Liver (tissue), 9 donors: ENCODE results near the gene FPGS.

DNA sequence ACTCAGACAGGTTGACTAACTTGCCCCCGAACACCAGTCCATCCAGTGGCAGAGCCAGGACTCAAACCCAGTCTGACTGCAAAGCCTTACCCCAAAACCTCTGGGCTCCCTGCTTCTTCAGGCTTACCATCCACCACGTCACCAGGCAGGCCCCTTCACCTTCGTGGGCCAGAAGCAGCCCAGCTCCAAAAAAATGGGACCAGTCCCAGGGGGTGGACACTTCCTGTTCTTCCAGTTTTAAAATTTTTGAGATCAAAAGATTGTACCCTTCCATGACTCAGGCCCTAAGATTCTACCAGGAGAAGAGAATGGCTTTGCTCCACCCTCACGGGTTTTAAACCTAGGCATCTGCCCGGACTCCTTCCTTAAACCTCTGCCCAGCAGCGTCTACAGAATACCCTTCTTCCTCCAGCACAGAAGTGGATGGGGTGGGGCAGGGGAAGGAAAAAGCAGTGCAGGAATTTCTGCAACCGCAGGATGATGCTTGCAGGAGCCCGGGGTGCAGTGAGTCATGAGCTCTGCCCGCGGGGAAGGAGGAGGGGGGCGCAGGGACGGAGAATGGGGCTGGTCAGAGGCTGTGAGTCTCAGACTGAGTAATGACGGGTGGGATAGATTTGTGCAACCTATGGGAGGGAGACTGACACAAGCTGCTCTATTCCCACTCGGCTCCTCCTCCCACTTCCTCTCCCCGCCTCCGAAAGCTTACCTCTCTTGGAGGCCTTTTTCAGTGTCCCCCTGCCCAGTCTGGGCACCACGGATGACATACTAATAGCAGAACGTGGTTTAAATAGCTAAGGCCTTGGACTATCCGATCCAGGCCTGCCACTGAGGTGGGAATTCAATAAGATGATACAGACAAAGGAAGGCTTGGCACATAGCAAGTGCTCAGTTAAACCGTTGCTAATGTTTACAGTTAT, 7.1 kb downstream of the NIBAN2 start:
- PRO-cap, 5 experiments = no peak in any of the 5 experiments
- RAMPAGE, long total RNA, 2 experiments = no peak in any of the 2 experiments
- RRBS = no CpG with 5 or more reads among the region's 20 CpGs

DNA sequence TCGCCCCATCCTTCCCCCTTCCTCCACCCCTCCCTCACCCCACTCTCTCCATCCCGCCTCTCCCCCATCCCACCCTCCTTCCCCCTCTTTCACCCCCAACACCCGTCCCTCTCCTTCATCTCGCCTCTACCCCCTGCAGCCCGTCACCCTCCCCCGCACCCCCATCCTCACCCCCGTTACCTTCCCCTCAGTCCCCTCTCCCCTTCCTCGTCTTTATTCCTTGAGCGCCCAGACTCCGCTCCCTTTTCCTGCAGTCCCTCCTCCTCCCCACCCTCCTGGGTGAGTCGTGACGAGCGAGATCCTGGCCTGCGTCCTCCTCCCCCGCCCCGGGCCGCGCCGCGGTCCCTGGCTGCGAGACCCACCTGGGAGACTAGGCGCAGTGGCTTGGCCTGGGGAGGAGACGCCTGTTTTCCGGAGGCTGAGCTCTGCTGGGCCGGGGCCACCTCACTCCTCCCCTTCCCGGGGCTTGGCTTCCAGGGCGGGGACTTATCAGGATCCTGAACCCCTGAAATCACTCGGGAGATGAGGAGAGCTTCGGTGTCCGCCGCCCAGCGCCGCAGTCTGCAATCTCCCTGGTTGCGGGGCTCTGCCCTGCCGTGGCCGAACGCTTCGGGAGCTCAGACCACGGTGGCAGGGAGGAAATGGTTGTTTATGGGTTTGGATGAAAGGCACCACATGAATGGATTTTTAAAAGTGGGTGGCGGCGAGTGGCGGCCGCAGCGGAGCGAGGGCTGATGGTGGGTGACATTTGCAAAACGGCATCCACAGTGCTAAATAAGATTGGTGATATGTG, 908 bp downstream of the STXBP1 start:
- PRO-cap, 5 experiments = peak in 5 of 5 experiments; most common plus-strand start position 514 of the sequence (in 4); most common minus-strand start position 347 of the sequence (in 3)
- RAMPAGE, long total RNA, 2 experiments = no peak in any of the 2 experiments
- RRBS = 2% methylated on average over 8 of the region's 46 CpGs

GRCh38 chr9:127633908-127634402, 21.9 kb downstream of the STXBP1 start:
- PRO-cap, 5 experiments = no peak in any of the 5 experiments
- RAMPAGE, long total RNA, 2 experiments = no peak in any of the 2 experiments
- RRBS = no CpG with 5 or more reads among the region's 8 CpGs

- PRO-cap, 5 experiments = no peak in any of the 5 experiments
- RAMPAGE, long total RNA, 2 experiments = no peak in any of the 2 experiments
- RRBS = no CpG with 5 or more reads among the region's 13 CpGs
Observed at GRCh38 chr9:127716543-127717123, 754 bp downstream of the TTC16 start.

GRCh38 chr9:127723956-127724491, 8.1 kb downstream of the TTC16 start:
- PRO-cap, 5 experiments = no peak in any of the 5 experiments
- RAMPAGE, long total RNA, 2 experiments = no peak in any of the 2 experiments
- RRBS = no CpG with 5 or more reads among the region's 25 CpGs

GRCh38 chr9:127735896-127736215, 762 bp upstream of the TOR2A start:
- PRO-cap, 5 experiments = no peak in any of the 5 experiments
- RAMPAGE, long total RNA, 2 experiments = no peak in any of the 2 experiments
- RRBS = no CpG with 5 or more reads among the region's 9 CpGs

GRCh38 chr9:127777364-127778006, 981 bp downstream of the SH2D3C start:
- PRO-cap, 5 experiments = no peak in any of the 5 experiments
- RAMPAGE, long total RNA, 2 experiments = no peak in any of the 2 experiments
- RRBS = no CpG with 5 or more reads among the region's 18 CpGs

- PRO-cap, 5 experiments = peak in 1 of 5 experiments; most common plus-strand start chr9:127793531 (in 1); most common minus-strand start chr9:127793638 (in 1)
- RAMPAGE, long total RNA, 2 experiments = no peak in any of the 2 experiments
- RRBS = no CpG with 5 or more reads among the region's 8 CpGs
Observed at GRCh38 chr9:127792866-127793923, 7.4 kb downstream of the CDK9 start.

DNA sequence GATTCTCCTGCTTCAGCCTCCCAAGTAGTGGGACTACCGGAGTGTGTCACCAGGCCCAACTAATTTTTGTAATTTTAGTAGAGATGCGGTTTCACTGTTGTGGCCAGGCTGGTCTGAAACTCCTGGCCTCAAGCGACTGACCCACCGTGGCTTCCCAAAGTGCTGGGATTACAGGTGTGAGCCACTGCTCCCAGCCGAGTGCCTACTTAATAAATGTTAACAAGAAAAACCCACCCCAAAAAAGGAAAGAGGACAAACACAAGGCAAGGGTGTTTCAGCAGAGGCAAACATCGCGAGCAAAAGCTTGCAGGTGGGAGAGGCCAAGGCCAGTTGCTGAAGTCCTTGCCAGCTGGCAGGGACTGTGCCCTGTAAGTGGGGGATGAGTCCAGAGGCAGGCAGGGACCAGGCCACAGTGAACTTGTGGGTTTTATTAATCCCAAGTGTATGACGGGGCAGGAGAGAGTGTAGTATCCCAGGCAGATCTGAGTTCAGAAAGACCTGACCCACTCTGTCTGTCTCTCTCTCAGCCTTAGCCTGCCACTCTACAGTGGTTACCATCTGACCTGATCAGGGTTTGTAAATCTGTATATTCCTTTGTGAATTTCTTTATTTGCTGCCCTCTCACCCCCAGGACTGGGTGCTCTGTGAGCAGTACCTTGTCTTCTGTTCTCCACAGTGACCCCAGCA, 6.3 kb upstream of the FPGS start:
- PRO-cap, 5 experiments = peak in 3 of 5 experiments; most common plus-strand start position 289 of the sequence (in 1); most common minus-strand start position 211 of the sequence (in 2)
- RAMPAGE, long total RNA, 2 experiments = start-site peak on the minus strand in 1 of 2 experiments, centred at position 173 of the sequence, 12 reads per replicate
- RRBS = no CpG with 5 or more reads among the region's 8 CpGs

DNA sequence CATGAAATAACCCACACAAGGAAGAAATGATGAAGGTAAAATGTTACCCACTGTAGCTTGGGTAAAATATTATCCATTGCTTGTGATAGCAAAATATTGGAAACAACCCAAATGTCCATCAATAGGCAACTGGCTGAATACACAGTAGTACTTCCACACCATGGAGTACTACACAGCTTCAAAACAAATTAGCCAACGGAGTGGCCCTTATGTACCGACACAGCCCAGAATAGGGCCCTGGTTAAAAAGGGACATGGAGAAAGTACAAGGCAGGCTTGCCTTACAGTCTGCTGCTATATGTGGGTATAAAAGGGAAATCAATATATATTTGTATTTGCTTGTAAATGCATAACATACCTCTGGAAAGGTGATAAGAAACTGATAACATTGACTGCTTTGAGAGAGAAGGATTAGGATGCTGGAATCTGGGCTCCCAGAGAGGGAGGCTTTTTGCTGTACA, 4.2 kb upstream of the FPGS start:
- PRO-cap, 5 experiments = no peak in any of the 5 experiments
- RAMPAGE, long total RNA, 2 experiments = no peak in any of the 2 experiments
- RRBS = no CpG with 5 or more reads among the region's 2 CpGs

DNA sequence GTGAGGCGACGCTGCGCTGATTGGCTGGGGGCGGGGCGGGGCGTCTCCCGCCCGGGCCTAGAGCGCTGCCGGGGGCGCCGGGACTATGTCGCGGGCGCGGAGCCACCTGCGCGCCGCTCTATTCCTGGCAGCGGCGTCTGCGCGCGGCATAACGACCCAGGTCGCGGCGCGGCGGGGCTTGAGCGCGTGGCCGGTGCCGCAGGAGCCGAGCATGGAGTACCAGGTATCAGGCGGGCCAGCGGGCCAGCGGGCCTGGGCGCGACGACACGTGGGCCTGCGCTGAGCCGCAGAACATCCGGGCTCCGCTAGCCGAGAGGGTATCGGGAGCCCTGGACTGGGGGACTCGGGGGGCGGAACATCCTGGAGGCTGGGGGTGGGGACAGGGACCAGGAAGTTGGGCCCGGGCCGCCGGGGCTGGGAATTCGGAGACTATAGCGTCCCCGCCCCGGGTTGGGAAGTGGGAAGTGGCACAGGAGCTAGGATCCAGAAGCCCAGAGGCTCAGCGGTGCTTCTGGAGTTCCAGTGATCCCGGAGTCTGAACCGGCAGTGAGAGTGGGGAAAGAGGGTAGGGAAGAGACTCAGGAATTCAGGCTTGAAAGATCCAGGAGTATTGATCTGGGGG, at the start of gene FPGS:
TSS of gene FPGS (plus strand) at position 43 of the 622 bp plus-strand sequence.
- PRO-cap, 5 experiments = peak in 5 of 5 experiments; most common plus-strand start position 86 of the sequence (in 5); most common minus-strand start position 297 of the sequence (in 4)
- RAMPAGE, long total RNA, 2 experiments = start-site peak on the plus strand in 1 of 2 experiments, centred at positions 120 to 472 of the sequence, 96 to 709 reads per replicate
- RRBS = under 1% methylated on average over 29 of the region's 60 CpGs

DNA sequence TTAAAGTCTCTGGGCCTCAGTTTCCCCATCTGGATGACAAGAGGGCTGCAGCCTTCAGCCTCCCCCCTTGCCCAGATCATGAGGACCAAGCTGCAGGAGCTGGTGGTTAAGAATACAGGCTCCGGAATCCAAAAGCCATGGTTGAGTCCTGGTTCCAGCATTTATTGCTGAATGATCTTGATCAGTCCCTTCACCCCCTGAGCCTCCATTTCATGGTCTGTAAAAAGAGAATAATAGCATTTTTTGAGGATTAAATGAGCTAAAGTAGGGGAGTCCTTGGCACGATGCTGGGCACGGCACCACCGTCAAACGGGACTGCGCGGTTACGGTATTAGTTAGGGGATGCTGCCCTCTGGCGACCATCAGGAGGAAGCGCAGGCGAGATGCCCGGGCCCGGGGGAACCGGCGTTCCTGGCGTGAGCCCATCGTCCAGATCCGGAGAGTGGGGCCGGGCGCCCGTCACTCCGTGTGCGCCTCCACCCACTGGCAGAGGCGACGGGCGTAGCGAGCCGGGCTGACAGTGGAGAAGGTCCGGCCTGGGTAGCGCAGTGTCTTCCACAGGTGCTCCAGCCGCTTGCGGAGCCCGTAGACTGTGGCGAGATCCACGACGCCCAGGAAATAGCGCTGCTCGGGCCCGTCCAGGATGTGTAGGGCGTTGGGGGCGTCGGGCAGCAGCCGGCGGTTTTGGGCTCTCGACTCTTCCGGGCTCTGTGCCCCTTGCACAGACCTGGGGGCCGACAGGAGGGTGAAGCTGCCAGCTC, 4.7 kb upstream of the ST6GALNAC4 start:
- PRO-cap, 5 experiments = no peak in any of the 5 experiments
- RAMPAGE, long total RNA, 2 experiments = no peak in any of the 2 experiments
- RRBS = 2% methylated on average over 10 of the region's 47 CpGs

GRCh38 chr9:127966342-127967013, 14.3 kb downstream of the EEIG1 start:
- PRO-cap, 5 experiments = no peak in any of the 5 experiments
- RAMPAGE, long total RNA, 2 experiments = no peak in any of the 2 experiments
- RRBS = no CpG with 5 or more reads among the region's 10 CpGs

DNA sequence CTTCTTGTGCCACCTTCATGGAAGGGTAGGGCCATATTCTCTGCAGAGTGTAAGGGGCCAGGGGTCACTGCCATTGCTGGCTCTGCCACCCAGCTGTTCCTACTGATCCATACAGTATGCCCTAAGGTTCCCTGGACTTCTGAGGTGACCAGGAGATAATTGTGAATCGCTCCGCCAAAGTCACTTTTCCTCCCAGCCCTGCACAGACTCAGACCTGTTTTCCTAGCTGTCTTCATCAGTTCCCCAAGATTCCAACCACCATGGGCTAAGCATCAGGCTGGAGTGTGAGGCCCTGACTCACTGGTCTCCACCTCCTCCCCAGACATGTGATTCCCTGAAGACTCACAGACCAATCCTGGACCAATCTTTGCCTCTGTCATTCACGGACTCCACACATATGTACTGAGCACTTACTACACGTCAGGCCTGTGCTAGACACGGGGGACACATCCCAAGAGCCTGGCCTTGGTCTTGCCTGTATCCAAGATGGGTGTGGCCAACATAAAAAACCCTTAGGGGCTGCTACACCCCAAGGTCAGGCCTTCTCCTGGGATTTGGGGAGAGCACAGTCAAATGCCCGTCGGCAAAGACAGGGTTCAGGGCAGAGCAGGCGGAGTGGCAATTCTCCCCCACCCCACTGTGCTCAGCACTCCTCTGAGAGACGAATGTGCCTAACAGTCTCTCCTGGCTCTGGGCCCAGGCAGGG, 12.1 kb downstream of the EEIG1 start:
- PRO-cap, 5 experiments = no peak in any of the 5 experiments
- RAMPAGE, long total RNA, 2 experiments = no peak in any of the 2 experiments
- RRBS = no CpG with 5 or more reads among the region's 9 CpGs

- PRO-cap, 5 experiments = peak in 1 of 5 experiments; most common plus-strand start chr9:127975130 (in 1); most common minus-strand start chr9:127975083 (in 1)
- RAMPAGE, long total RNA, 2 experiments = no peak in any of the 2 experiments
- RRBS = 29% methylated on average over 3 of the region's 8 CpGs
Observed at GRCh38 chr9:127974917-127975238, 5.9 kb downstream of the EEIG1 start.

GRCh38 chr9:127979867-127980897, 607 bp downstream of the EEIG1 start:
- PRO-cap, 5 experiments = peak in 5 of 5 experiments; most common plus-strand start chr9:127980641 (in 1); most common minus-strand start chr9:127980536 (in 5)
- RAMPAGE, long total RNA, 2 experiments = no peak in any of the 2 experiments
- RRBS = 2% methylated on average over 51 of the region's 101 CpGs

GRCh38 chr9:127991649-127992228, 10.9 kb upstream of the EEIG1 start:
- PRO-cap, 5 experiments = no peak in any of the 5 experiments
- RAMPAGE, long total RNA, 2 experiments = no peak in any of the 2 experiments
- RRBS = no CpG with 5 or more reads among the region's 4 CpGs

DNA sequence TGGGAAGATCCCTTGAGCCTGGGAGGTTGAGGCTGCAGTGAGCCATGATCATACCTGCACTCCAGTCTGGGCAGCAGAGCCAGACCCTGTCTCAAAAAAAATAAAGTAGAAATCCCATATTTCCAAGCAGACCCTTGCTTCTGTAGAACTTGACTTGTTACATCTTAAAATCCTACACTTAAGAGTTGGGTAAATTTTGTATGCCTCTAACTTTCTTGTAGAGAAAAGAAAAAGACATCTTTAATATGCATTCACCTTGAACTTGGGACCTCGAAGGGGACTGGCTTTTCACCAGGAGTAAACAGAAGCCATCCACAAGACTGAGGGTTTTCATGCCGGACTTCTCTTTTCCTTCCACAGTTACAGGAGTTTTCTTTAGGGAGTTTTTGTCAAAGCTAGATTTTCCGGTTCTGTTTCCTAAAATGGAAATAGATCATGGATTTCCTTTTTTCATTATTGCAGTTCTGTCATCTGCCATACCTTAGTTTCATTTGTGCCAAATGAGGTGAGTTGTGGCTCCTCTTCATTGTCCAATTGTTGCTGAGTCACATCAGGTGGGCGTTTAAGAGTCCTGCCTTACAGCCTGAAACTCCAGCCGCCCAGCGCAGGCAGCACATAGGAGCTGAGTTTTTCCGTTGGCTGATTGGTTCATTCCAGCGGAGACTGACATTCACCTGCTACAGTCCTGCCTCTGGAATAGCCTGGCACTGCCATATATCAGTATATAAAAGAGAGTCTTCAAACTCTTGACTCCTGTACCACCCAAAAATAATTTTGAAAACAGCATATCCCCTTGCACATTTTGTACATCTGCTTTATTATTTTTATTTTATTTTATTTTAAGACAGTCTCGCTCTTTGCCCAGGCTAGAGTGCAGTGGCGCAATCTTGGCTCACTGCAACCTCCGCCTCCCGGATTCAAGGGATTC, 14.1 kb downstream of the SLC25A25 start:
- PRO-cap, 5 experiments = no peak in any of the 5 experiments
- RAMPAGE, long total RNA, 2 experiments = no peak in any of the 2 experiments
- RRBS = no CpG with 5 or more reads among the region's 12 CpGs

GRCh38 chr9:128119094-128119866, 8.2 kb downstream of the PTGES2 start:
- PRO-cap, 5 experiments = no peak in any of the 5 experiments
- RAMPAGE, long total RNA, 2 experiments = no peak in any of the 2 experiments
- RRBS = no CpG with 5 or more reads among the region's 18 CpGs

DNA sequence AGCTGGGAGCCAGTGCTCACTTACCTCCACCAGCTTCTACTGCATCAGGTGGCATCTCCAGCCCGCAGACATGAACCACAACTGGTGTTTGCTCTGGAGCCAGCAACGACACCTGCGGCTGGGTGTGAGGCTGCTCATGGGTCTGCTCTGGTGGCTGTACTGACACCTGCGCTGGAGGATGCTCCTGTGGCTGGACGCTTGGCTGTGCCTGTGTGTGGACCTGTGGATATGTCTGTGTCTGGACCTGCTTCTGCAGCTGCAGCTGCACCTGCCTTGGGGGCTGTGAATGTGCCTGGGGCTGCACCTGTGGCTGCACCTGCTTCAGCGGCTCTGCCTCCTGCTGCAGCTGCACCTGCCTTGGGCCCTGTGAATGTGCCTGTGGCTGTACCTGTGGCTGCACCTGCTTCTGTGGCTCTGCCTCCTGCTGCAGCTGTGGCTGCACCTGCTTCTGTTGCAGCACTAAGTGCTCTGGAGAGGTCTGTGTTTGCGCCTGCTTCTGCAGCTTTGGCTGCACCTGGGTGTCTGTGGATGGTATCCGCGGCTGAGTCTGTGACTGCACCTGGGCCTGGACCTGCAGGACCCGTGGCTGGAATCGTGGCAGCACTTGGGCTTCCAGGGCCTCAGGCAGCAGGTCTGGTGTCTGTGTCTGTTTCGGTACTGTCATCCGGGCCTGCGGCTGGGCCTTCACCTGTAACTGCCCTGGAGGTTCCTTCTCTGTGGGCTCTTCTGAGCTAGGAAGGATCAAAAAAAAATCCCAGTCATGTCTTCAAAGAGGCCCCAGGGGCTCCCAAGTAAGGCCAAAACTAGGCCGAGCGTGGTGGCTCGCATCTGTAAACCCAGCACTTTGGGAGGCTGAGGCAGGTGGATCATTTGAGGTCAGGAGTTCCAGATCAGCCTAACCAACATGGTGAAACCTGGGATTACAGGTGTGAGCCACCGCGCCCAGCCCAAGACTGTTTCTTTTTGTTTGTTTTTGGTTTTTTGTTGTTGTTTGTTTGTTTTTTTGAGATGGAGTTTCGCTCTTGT, 12.4 kb downstream of the CIZ1 start:
- PRO-cap, 5 experiments = no peak in any of the 5 experiments
- RAMPAGE, long total RNA, 2 experiments = no peak in any of the 2 experiments
- RRBS = no CpG with 5 or more reads among the region's 20 CpGs